ENCODE measurements around the genes IQCF3 and PPM1M.

DNA sequence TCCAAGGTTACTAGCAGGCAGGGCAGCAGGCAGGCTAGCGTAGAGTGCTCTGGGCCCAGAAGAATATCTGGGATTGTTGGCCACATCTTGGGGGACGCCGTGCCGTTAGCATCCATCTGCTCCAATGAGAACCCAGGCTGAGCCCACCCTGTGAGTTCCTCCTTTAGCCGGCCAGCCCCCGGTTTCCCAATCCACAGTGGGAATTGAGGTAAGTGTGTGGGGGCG, 425 bp downstream of the CISH start:
- RRBS: no CpG with 5 or more reads among the region's 7 CpGs

- RRBS: no CpG with 5 or more reads among the region's 9 CpGs
These were observed 965 bp upstream of the MAPKAPK3 start for GRCh38 chr3:50616016-50616355.

DNA sequence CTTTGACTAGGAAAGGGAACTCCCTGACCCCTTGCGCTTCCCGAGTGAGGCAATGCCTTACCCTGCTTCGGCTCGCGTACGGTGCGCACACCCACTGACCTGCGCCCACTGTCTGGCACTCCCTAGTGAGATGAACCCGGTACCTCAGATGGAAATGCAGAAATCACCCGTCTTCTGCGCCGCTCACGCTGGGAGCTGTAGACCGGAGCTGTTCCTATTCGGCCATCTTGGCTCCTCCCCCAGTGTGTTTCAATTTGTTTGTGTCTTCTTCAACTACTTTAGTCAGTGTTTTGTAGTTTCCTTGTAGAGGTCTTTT, 304.2 kb downstream of the DOCK3 start:
- RRBS: no CpG with 5 or more reads among the region's 15 CpGs

DNA sequence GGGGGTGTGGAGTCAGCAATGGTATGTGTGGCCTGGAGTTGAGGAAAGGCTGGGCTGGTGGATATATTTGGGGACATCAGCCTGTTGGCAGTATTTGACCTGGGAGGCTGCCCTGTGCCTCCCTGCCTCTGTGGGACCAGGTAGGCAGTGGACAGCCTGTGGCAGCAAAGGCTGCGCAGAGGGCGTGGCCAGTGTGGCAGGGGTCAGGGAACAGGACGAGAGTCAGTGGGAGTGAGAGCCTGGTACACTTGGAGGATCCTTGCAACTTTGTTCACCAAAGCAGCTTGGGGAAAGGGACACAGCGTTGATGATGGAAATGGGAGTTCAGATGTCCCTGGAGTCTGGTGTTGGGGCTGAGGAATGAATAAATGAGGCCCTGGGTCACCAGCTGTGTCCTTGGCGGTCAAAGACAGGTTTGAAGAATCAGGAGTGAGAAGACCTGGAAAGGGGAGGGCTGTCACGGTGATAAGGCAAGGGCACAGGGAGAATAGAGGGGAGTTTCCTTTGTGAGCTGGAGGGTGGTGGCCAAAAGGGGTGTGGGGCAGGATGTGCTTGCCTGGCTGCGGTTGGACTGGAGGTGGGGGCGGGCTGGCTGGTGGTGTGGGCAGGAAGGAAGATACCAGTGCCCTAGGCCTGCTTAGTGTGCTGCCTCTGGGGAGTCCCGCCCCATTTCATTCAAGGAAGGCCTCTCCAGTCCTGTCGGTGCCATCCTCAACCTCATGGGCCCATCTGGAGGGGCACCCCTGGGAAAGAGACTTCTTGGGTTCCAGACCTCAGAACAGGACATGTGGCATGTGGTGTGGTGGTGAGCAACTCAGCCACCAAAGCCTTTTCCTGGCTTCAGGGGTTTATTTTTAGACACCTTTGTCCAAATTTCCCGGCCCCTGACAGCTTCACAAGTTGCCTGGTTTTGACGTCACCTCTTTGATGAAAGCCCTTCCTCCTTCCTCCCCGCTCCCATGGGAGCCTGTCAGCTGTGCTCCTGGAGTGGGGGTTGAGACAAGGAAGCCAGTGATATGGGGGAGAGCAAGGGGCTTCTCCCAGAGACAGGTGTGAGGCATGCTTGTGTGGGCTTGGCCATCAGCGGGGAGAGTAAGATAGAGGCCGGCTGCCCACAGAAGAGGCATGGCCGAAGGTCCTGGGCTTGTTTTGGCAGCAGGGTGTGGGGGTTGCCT, 15.4 kb downstream of the TEX264 start:
- RRBS: no CpG with 5 or more reads among the region's 16 CpGs

- RRBS: no CpG with 5 or more reads among the region's 1 CpG
These were observed at the start of gene IQCF3 for GRCh38 chr3:51829025-51829488. Gene IQCF3, plus strand, starts transcription at chr3:51829426.

GRCh38 chr3:52056785-52056908, 276 bp upstream of the DUSP7 start:
- RRBS: 6% methylated on average over 1 of the region's 6 CpGs

DNA sequence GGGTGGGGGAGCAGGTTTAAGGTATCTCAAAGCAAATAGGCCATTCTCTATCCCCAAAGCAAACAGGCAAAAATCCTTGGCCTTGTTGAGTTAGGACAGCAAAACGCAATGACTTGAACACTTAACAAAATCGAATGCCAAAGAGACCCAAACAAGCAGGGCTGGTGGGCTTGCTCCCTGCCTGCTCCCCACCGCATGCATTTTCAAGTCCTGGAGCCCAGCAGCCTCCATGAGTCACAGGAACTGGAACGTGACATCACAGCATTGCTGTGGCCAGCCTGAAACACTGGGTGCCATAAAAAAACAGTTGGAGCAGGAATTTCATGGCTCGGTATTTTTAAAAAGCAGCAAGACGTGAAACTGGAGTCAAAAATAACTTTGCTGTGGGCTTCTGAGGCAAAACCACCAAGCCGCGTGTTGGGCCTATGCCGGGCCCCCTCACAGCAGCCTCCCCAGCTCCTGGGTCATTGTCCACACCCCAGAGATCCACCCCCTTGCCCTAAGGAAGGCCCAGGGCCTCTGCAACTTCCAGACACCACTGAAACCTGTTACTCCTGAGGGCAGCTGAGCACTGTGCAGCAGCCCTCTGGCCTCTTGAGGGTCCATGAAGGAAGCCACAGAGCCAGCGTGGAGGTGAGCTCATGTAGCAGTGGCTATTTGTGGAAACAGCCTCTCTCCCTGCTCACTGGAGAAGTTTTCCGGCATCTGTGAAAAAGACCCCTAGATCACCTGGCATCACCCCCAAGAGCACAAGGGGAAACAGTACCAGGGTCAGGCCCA, 33.8 kb upstream of the DUSP7 start:
- RRBS: no CpG with 5 or more reads among the region's 11 CpGs

DNA sequence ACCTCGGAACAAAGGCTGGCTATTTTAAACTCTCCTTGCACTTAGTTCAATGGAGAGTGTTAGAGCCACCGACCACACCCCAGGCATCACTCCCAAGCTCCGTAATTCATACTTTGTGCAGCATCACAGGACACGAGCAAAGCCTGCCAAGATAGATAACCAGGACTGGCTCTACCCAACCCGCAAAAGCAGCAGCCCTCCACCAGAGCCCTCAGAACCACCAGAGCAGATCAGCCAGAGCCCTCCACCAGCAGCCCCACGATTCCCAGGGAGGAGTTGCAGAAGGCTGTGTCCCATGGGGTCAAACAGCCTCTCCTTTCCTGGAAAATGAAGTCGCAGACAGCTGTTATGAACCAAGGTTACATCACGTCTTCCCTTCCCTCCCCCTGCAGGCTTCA, 45.7 kb downstream of the POC1A start:
- RRBS: no CpG with 5 or more reads among the region's 8 CpGs

DNA sequence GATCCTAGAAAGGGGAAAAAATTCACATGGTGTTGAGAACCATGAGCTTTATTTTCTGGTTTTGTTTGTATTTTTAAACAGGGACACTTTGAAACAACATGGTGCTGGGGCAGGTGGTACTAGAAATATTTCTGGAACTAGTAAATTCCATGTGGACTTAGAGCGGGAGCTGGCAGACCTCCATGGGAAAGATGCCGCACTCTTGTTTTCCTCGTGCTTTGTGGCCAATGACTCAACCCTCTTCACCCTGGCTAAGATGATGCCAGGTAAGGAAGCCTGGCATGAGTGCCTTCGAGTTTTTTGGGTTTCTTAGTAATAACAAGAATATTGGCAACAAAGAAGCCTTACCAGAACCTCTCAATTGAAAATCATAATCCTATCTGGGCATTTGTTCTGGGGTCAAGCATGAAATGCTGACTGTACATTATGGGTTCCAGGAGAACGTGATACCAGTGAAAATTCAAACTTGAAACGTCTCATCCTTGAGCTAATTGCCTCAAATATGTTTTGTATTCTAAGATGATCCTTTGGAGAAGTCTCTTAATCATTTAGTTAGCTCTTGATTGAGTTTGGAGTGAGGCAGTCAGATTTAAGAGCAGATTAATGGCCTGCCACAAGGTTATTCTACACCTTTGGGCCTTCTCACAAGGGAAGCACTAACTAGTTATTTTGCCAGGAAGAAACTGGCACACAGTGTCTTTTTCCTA, 8.0 kb downstream of the ALAS1 start:
- RRBS: no CpG with 5 or more reads among the region's 6 CpGs

- RRBS: no CpG with 5 or more reads among the region's 7 CpGs
These were observed 2.2 kb upstream of the TLR9 start for GRCh38 chr3:52227688-52228019.

GRCh38 chr3:52245226-52246386, at the start of gene PPM1M:
Gene PPM1M, plus strand, starts transcription at chr3:52245759.
- RRBS: 1% methylated on average over 28 of the region's 107 CpGs

- RRBS: 67% methylated on average over 1 of the region's 12 CpGs
These were observed 5.4 kb upstream of the DNAH1 start for GRCh38 chr3:52310504-52311335.

GRCh38 chr3:52313549-52314599, 2.2 kb upstream of the DNAH1 start:
- RRBS: no CpG with 5 or more reads among the region's 10 CpGs

DNA sequence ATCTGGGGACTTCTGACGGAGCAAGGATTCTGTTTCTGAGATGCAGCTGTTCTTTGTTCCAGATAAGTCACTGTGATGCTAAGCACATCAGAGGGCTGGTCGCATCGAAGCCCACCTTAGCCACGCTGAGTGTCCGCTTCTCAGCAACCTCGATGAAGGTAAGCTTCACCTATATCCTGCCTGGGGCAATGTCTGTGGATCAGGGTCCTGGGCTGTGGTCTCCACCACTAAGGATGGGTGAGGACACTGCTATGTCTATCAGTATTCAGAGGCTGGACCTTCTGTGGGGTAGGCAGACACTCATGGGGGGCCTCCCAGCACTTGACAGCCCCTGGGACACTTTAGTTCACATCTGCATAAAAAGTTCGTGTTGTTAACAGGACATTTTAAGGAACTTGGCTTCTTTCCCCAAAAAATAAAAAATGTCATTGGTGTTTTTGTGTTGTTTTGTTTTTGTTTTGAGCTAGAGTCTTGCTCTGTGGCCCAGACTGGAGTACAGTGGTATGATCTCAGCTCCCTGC, 18.3 kb downstream of the NISCH start:
- RRBS: no CpG with 5 or more reads among the region's 7 CpGs

DNA sequence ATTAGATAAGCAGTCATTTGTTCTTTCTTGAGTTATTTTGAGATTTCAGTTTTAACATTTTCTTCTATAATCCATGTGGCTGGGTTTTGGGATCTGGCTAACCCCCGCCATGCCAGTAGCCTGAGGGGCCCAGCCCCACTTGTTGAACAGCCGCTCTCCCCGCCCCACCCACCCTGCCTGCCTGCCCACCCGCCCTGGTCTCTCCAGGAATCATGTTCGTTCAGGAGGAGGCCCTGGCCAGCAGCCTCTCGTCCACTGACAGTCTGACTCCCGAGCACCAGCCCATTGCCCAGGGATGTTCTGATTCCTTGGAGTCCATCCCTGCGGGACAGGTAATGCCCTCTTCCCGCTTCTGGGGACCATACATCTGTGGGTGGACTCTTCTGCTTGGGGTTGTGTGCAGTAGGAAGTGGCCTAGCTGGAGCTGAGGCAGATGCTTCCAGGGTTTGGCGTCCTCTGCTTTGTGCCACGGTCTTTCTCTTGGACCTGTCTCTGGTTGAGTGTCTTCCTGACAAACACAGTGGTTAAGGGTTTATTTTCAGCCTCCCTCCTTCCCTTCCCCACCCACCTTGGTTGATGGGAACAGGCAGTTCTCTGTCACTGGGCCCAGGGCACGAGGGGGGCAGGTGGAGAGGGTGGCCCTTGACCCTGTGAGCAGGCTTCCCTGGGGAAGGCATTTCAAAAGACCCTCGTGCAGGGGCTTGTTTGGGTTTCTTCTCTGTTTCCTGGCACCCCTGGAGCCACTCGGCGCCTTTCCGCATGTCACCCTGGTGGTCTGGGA, 10.6 kb upstream of the STAB1 start:
- RRBS: no CpG with 5 or more reads among the region's 16 CpGs

DNA sequence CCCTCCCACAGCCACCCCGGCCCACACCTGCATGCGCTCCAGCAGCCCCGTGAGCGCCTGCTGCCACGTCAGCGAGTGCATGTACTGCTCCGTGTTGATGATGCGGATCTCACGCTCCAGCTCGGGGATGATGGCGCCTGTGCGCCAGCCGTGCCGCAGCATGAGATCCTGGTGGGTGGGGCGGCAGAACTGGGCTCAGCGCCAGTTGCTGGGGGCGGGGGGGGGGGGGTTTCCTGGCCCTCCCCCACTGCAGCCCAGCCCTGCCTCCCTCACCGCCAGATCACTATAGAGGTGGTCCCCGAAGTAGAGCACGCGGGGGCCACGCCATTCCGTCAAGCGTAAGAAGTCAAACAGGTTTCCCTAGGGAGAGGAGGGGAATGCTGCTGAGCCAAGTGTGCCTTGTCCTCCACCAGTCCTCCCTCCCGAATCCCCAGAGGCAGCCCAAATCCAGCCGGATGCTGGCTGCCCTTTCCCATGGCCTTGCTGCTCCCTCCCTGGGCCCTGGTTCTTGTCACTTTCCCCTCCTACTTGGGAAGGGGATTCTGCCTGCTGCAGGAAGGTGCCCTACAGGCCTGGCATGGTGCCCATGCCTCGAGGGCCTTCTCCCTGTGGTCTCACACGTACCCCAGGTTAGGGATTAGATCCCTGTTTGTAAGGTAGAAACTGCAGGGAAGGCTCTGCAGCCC, 8.6 kb downstream of the NT5DC2 start:
- RRBS: no CpG with 5 or more reads among the region's 28 CpGs

DNA sequence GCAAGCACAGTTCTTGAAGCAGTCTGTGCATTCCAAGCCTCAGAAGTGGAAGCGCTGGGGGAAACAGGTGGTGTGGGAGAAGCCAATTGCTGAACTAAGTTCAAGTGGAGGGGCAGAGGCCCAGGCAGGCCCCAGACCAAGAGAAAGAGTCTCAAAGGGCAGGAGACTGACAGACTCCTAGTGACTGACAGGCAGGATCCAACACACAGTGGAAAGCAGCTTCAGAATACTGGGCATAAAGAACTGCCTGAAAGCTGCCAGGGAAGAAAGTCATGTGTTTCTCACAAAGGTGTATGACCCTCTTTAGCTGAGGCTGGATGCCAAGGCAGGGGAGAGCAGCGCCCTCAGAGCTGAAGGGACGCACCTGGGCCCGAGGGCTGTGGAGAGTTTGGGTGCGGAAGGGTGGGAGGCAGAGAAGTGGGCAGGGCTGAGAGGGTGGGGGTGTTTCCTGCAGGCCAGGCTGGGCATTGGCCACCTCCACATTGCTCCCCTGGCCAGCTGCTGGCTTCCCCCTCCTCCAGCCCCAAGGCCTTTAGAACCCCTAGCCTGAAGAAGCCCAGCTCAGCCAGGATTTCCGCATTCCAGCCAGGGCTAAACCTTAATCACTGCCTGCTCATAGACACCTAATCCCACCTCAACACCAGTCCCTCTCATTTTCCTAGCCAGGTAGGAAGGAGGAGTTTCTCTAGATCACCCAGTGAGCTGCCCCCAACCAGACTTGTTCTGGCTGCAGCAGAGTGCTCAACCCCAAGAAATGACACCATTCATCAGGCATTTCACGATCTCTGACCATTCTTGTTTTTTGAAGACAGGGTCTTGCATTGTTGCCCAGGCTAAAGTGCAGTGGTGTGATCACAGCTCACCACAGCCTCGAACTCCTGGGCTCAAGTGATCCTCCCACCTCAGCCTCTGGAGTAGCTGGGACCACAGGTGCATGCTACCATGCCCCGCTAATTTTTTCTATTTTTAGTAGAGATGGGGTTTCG, 7.5 kb downstream of the NT5DC2 start:
- RRBS: no CpG with 5 or more reads among the region's 10 CpGs

DNA sequence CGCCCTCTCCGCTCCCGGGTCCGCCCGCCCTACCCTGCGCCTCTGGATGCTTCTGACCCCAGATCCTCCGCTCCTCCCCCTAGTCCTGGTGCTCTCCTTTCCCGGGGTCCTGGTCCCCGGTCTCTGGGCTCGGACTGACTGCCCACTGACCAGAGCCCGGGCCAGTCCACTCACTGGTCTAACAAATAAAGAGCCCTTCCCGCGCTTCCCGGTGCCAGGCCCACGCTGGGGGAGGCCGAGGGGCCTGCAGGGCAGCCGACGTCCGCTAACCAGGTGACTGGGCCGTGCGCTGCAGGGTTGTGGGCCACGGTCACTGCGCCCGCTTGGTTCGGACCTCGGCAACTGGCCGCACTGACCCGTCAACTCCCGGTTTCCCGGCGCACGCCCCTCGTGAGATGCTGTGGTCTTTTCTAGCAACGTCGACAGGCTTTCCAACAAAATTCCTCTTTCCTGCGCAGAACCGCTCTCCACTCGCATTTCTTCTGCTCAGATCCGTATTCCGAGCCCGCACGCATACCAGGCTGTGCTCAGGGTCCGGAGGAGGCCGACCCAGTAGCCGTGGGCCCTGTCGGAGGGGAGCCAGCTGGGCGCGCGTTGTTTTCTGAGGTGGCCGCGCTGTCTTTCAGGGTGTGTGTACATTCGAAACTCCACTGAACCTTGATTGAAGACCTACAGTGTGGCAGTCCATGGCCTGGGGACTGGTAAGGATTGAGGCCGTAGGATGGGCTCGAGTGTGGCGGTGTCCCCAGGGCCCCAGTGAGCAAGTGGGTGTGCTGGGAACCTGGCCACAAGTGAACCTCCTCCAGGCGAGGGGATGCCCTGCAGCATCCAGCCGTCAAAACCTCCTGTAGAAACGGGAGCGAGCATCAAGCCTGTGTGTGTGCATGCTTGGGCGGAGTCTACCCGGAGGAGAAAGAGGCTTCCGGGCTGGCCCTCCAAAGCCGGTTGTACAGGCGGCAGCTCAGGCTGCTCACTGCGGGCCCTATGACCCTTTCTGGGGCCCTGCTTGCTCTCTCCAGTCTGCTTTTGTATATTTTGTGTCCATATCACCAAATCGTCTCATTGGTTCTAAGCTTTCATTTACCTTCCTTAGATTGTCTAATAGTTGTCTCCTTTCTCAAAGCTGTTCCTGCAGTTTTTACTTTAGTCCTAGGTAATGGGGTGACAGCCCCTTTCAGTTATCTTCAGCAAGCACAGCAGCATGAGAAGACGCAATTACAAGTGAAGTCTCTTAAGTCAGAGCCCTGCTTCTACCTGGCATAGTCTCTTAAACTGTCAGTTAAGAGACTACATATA, 968 bp upstream of the NT5DC2 start:
- RRBS: 1% methylated on average over 11 of the region's 67 CpGs

- RRBS: no CpG with 5 or more reads among the region's 12 CpGs
These were observed 73.0 kb downstream of the UQCC5 start for GRCh38 chr3:52609180-52610117.